Prostate gland (tissue), 2 donors: ENCODE measurements around a stretch of chr11.

- PRO-cap = unidirectional peak, plus-strand start at chr11:26849283
- RAMPAGE, long total RNA, 2 experiments = no peak in any of the 2 experiments
Observed at GRCh38 chr11:26848871-26849457, 127.1 kb upstream of the SLC5A12 start.

- PRO-cap = no peak
- RAMPAGE, long total RNA, 2 experiments = no peak in any of the 2 experiments
Observed at GRCh38 chr11:26965442-26966010, 28.4 kb upstream of the FIBIN start.

GRCh38 chr11:26991952-26992405, 1.9 kb upstream of the FIBIN start:
- PRO-cap = no peak
- RAMPAGE, long total RNA, 2 experiments = no peak in any of the 2 experiments

GRCh38 chr11:27357373-27357669, 5.7 kb downstream of the CCDC34 start:
- PRO-cap = no peak
- RAMPAGE, long total RNA, 2 experiments = no peak in any of the 2 experiments

DNA sequence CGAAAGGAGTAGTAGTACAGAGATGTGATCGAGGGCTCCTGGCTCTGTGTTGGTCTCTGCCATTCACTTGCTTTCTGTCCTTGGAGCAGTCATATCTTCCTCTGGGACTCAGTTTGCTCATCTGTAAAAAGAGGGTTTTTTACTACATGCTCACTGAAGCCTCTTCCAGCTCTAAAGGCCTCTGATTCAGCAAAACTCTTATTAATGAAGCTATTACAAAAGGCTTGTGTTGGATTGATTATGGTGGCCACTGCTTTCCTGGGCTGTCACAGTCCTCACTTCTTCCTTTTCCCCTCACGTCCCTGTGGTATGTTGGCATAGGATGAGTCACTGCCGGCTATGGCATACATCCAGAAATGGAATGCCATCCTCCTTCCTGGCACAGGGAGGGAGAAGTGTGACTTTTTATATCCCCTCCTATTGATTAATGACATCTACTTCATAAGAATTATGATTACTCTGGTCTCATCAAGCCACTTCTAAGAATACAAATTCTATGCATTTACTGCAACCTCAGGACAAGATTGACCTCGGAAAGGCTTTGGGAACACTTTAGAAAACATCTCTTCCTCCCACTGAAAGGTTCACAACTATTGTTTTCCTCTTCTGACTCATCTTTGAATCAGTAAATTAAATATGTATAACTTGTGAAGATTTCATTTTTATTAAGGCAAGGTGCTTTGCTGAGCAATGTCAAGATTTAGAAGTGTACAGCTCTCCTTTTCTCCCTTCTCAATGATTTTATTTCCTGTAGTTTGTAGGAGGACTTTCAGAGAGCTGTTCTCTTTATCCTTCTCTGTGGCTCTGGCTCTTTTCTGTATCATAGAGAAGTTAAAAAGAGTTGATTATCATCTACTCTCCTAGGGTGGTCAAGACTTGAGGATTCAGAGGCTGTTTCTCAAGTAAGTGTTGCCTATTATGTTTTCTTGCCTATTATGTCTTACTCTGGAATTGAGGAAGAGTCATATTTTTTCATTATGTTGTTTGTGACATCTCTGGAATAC, 594.0 kb downstream of the METTL15 start:
- PRO-cap = no peak
- RAMPAGE, long total RNA, 2 experiments = no peak in any of the 2 experiments

GRCh38 chr11:28832663-28832902, 724.4 kb downstream of the METTL15 start:
- PRO-cap = unidirectional peak, minus-strand start at chr11:28832773
- RAMPAGE, long total RNA, 2 experiments = no peak in any of the 2 experiments

GRCh38 chr11:28833546-28834249, 725.5 kb downstream of the METTL15 start:
- PRO-cap = no peak
- RAMPAGE, long total RNA, 2 experiments = no peak in any of the 2 experiments

DNA sequence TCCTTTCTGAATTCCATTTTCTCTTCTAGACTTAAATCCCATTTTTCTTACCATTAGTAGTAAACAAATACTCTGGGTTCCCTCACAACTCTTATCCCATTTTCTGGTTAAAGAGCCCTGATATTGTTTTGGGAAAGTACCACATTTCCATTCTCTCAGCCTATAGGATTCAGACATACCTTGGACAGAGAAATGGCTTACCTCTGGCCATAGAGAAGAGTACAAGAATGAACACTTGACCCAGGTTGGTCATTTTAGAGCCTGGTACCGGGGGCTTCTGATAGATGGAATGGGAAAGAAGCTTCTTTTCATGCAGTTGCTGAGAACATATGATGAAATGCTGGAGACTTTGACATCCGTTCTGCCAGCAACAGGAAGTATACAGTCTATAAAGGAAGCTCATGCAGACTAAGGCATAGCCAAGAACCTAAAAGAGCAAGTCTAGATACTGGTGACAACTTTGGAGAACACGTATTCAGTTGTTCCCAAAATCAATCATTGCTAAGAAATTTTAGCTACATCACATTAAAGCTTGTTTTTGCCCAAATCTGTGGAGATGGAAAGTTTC, 894.5 kb downstream of the METTL15 start:
- PRO-cap = no peak
- RAMPAGE, long total RNA, 2 experiments = no peak in any of the 2 experiments

DNA sequence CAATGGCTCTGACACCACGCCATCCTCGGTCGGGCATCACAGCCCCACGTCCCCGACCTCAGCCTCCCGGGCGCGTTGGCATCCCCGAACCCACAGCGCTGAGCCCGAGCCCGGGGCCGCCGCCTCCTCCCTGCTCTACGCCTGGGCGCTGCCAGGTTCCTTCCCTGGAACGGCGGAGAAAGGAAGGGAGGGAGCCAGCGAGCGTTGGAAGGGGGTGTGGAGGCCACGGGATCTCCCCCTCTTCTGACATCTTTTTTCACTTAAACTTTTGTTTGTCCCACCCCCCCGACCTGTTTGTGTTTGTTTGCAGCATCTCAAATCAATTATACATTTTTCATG, 1.6 kb downstream of the MPPED2 start:
- PRO-cap = bidirectional peak, plus-strand start at position 167 of the sequence, minus-strand start at position 139 of the sequence
- RAMPAGE, long total RNA, 2 experiments = start-site peak on the minus strand in 2 of 2 experiments, centred at positions 93 to 162 of the sequence, 27 to 51 reads per replicate

GRCh38 chr11:30585800-30586181, 362 bp downstream of the MPPED2 start:
- PRO-cap = bidirectional peak, plus-strand start at chr11:30586103, minus-strand start at chr11:30585910
- RAMPAGE, long total RNA, 2 experiments = start-site peak on the minus strand in 1 of 2 experiments, at chr11:30585869-30586140 at its widest, 30 reads per replicate

DNA sequence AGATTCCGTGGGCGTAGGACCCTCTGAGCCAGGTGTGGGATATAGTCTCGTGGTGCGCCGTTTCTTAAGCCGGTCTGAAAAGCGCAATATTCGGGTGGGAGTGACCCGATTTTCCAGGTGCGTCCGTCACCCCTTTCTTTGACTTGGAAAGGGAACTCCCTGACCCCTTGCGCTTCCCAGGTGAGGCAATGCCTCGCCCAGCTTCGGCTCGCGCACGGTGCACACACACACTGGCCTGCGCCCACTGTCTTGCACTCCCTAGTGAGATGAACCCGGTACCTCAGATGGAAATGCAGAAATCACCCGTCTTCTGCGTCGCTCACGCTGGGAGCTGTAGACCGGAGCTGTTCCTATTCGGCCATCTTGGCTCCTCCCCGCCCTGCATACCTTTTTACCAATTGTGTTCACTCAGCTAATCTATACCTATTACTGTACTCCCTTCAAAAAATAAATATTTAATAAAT, 48.2 kb downstream of the DCDC1 start:
- PRO-cap = no peak
- RAMPAGE, long total RNA, 2 experiments = no peak in any of the 2 experiments

- PRO-cap = no peak
- RAMPAGE, long total RNA, 2 experiments = no peak in any of the 2 experiments
Observed at GRCh38 chr11:31496824-31497336, 12.5 kb downstream of the IMMP1L start.

- PRO-cap = no peak
- RAMPAGE, long total RNA, 2 experiments = no peak in any of the 2 experiments
Observed at GRCh38 chr11:31508842-31509311, 545 bp downstream of the IMMP1L start.

DNA sequence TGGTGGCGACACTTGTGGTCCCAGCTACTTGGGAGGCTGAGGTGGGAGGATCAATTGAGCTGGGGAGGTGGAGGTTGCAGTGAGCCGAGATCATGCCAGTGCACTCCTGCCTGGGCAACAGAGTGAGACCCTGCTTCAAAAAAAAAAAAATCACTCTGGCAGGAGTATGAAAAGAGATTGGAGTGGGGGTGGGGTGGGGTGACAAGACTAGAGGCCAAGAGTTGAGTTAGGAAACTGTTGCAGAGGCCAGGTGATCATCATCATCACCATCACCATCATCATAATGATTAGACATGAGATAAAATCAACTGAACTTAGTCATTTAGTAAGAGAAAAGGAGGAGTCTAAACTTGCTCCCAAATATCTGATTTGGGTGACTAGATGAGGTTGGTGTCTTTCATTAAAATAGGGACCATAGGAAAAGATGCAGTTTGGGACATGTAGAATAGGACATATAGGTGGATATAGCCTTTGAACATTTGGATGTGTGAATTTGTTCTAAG, 124.3 kb downstream of the PAX6 start:
- PRO-cap = no peak
- RAMPAGE, long total RNA, 2 experiments = no peak in any of the 2 experiments

DNA sequence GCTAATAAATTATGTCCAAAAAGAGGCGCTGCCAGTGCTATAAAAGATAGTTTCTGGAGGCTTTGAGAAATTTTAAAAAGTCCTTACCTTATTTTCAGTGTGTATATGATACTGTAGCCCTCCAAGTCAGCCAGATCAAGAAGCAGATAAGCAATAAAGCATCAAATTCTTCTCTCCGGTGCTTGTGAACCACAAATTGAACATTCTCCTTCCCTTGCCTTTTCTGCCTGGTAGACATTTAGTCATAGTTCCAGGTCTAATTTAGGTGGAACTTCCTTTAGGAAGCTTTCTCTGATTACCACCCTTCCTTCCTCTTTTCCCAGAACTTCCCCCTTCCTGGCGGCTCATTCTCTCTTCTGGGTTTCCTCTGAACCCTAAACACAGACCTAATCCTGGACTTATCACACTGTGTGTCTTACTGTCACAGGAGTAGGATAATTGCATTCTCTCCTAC, 61.9 kb downstream of the RCN1 start:
- PRO-cap = no peak
- RAMPAGE, long total RNA, 2 experiments = no peak in any of the 2 experiments

DNA sequence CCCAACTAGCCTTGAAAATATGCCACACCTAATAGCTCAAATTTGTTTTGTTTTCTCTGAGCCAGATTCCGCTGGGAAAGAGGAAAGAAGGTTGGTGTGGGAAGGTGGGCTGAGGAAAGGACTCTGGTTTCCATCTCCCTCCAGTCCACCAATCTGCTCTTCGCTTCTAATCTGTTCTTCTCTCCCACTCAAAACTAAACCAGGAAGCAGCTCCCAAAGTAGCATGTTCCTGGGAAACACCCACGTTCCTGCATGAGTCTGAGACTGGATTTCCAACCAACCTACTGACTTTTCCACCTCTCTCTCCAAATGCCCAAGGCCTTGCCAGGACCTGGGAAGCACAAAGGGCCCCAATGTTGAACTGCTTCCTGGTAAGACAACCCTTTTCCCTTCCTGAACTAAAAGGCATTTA, 110.2 kb downstream of the WT1 start:
- PRO-cap = no peak
- RAMPAGE, long total RNA, 2 experiments = no peak in any of the 2 experiments

DNA sequence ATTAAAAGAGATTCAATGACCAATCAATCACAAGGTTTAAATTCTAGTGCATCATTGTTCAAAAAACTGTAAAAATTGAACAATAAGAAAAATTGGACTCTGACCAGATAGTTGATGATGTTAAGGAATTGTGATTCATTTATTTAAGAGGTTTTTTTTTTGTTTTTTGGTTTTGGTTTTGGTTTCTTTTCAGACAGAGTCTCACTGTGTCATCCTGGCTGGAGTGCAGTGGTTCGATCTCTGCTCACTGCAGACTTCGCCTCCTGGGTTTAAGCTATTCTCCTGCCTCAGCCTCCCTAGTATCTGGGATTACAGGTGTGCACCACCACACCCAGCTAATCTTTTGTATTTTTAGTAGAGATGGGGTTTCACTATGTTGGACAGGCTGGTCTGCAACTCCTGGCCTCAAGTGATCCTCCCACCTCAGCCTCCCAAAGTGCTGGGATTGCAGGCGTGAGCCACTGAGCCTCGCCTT, 17.1 kb upstream of the EIF3M start:
- PRO-cap = no peak
- RAMPAGE, long total RNA, 2 experiments = no peak in any of the 2 experiments

DNA sequence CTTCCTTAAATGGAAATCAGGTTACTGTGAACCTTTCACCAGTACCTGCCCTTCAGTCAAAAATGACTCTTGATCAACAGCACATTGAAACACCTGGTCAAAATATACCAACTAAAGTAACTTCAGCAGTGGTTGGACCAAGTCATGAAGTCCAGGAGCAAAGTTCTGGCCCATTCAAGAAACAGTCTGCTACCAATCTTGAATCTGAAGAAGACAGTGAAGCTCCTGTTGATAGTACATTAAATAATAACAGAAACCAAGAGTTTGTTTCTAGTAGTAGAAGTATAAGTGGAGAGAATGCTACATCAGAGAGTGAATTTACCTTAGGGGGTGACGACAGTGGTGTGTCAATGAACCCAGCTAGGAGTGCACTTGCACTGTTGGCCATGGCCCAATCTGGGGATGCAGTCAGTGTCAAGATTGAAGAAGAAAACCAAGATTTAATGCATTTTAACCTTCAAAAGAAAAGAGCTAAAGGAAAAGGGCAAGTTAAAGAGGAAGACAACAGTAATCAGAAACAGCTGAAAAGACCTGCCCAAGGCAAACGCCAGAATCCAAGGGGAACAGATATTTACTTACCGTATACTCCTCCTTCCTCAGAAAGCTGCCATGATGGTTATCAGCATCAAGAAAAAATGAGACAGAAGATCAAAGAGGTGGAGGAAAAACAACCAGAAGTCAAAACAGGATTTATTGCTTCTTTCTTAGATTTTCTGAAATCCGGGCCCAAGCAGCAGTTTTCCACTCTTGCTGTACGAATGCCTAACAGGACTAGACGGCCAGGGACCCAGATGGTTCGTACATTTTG, 42.0 kb downstream of the QSER1 start:
- PRO-cap = no peak
- RAMPAGE, long total RNA, 2 experiments = no peak in any of the 2 experiments

GRCh38 chr11:33056800-33057441, 17.5 kb downstream of the TCP11L1 start:
- PRO-cap = no peak
- RAMPAGE, long total RNA, 2 experiments = no peak in any of the 2 experiments

DNA sequence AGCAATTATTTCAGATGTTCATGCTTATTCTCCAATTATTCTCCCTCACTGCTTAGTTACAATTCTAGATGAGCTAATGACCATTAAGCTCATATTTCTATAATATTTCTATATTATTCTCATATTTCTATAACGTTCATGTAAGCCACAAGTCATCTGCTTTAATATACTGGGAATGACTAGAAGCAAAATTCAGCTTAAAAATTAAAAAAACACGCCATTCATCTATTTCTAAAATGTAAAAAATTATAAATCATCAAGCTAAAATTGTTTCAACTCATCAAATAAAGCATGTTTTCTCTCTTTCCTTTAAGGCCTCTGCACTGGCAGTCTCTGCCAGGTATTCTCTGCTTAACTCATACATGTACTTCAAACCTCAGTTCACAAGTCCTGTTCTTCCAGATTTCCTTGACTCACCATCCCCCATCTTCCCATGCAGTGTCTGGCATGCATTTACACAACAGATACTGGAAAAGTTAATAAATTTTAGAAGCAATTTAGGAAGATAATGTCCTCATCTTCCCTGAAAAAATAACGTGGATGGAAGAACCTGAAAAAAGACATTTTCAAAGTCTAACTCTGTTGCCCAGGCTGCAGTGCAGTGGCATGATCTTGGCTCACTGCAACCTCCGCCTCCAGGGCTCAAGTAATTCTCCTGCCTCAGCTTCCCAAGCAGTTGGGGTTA, 32.6 kb downstream of the CSTF3 start:
- PRO-cap = no peak
- RAMPAGE, long total RNA, 2 experiments = no peak in any of the 2 experiments